K562 (cell line): Measurements from ENCODE around the genes RSRP1 and MTFR1L.

DNA sequence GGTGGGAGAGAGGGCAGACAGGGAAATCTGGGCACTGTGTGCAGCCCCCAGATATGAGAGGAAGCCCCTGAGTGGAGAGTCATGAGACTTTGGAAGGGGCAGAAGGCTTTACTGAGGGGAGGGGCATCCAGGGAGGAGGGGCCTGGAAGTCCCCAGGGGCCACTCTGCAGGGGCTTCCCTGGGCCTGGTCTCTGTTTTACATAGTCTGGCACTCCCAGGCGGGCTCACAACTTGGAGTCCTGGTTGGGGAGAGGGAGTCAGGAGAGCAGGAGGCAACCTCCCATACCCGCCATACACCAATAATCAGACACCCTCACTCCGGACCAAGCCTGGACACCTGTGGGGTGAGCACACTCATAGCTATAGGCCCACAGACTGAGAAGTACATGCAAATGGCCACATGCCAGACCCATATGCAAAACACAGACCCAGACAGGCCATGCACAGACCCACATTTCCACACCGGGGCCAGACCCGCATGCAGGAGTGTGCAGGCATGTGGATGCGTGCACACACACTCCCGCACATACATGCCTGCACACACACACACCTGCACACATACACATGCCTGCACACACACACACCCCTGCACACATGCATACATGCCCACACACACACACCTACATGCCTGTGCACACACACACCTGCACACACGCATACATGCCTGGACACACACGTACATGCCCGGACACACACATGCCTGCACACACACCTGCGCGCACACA lies 89.3 kb upstream of the RUNX3 start:
- RAMPAGE, long total RNA, result no peak
- RRBS, result no CpG with 5 or more reads among the region's 12 CpGs
PRO-cap:
- standard, result no peak
- CoPRO, capped RNA only, 2 experiments, result no peak in any of the 2 experiments
- CoPRO, capped and uncapped RNA, 2 experiments, result no peak in any of the 2 experiments
- CoPRO, uncapped RNA only, 2 experiments, result no peak in any of the 2 experiments
CAGE:
- cytosol, long polyA plus RNA, result no peak
- long polyA plus RNA, result no peak
- nucleolus, long total RNA, result no peak
- nucleus, long polyA plus RNA, result no peak

DNA sequence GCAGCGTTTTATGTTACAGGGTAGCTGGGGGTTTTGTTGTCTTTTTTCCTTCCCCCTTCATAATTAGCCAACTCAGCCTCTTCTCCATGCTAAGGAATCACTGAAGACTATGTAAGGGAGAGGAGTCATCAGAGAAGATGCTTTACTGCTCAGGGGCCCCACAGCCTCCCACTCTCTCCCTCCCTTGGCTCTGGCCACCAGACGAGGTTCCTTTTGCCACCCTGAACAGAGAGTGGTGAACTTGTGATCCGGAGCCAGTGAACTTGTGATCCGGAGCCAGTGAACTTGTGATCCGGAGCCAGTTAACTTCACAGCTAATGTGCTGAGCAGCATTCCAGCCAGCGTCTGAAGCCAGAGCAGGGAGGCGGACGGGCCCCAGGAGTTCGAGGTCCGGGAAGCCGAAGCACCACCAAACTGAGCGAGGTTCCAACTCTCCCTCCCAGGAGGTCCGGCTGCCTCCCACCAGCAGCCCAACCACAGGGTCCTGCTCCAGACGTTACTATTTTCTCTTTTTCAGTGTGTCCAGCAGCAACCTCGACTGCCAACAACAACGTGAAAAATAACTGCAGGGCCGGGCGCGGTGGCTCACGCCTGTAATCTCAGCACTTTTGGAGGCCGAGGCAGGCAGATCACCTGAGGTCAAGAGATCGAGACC lies 85.9 kb downstream of the SYF2 start:
- RAMPAGE, long total RNA, result no peak
- RRBS, result 6% methylated on average over 8 of the region's 22 CpGs
PRO-cap:
- standard, result no peak
- CoPRO, capped RNA only, 2 experiments, result no peak in any of the 2 experiments
- CoPRO, capped and uncapped RNA, 2 experiments, result no peak in any of the 2 experiments
- CoPRO, uncapped RNA only, 2 experiments, result no peak in any of the 2 experiments
CAGE:
- cytosol, long polyA plus RNA, result no peak
- long polyA plus RNA, result no peak
- nucleolus, long total RNA, result no peak
- nucleus, long polyA plus RNA, result no peak

- RAMPAGE, long total RNA, result no peak
PRO-cap:
- standard, result no peak
- CoPRO, capped RNA only, 2 experiments, result no peak in any of the 2 experiments
- CoPRO, capped and uncapped RNA, 2 experiments, result no peak in any of the 2 experiments
- CoPRO, uncapped RNA only, 2 experiments, result no peak in any of the 2 experiments
CAGE:
- cytosol, long polyA plus RNA, result no peak
- long polyA plus RNA, result no peak
- nucleolus, long total RNA, result no peak
- nucleus, long polyA plus RNA, result start-site peak on the minus strand at chr1:25242294-25242394, 301 and 199 reads in 2 replicates
Measured at GRCh38 chr1:25242081-25242589, 5.1 kb downstream of the RSRP1 start.

- RAMPAGE, long total RNA, result start-site peak on the minus strand at chr1:25247451-25247513, 1,493 and 244 reads in 2 replicates
- RRBS, result 2% methylated on average over 6 of the region's 29 CpGs
PRO-cap:
- standard, result bidirectional peak, plus-strand start at chr1:25247725, minus-strand start at chr1:25247454
- CoPRO, capped RNA only, 2 experiments, result peak in 2 of 2 experiments; most common minus-strand start chr1:25247454 (in 2)
- CoPRO, capped and uncapped RNA, 2 experiments, result peak in 2 of 2 experiments; most common minus-strand start chr1:25247454 (in 2)
- CoPRO, uncapped RNA only, 2 experiments, result peak in 2 of 2 experiments; most common minus-strand start chr1:25247454 (in 2)
CAGE:
- cytosol, long polyA plus RNA, result start-site peak on the minus strand at chr1:25247453-25247457, 244 and 106 reads in 2 replicates
- long polyA plus RNA, result no peak
- nucleolus, long total RNA, result no peak
- nucleus, long polyA plus RNA, result start-site peak on the minus strand at chr1:25247452-25247496, 1,588 and 3,072 reads in 2 replicates
Measured at GRCh38 chr1:25247255-25247585, at the start of gene RSRP1. Gene RSRP1 (minus strand): TSS chr1:25247454.

DNA sequence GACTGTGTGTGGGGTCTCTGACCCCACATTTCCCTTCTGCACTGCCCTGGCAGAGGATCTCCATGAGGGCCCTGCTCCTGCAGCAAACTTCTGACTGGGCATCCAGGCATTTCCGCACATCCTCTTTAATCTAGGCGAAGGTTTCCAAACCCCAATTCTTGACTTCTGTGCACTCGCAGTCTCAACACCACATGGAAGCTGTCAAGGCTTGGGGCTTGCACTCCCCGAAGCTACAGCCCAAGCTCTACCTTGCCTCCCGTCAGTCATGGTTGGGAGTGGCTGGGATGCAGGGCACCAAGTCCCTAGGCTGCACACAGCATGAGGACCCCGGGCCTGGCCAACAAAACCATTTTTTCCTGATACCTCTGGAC lies 8.1 kb upstream of the RHD start:
- RAMPAGE, long total RNA, result no peak
- RRBS, result no CpG with 5 or more reads among the region's 6 CpGs
PRO-cap:
- standard, result no peak
- CoPRO, capped RNA only, 2 experiments, result no peak in any of the 2 experiments
- CoPRO, capped and uncapped RNA, 2 experiments, result no peak in any of the 2 experiments
- CoPRO, uncapped RNA only, 2 experiments, result no peak in any of the 2 experiments
CAGE:
- cytosol, long polyA plus RNA, result no peak
- long polyA plus RNA, result no peak
- nucleolus, long total RNA, result no peak
- nucleus, long polyA plus RNA, result no peak

DNA sequence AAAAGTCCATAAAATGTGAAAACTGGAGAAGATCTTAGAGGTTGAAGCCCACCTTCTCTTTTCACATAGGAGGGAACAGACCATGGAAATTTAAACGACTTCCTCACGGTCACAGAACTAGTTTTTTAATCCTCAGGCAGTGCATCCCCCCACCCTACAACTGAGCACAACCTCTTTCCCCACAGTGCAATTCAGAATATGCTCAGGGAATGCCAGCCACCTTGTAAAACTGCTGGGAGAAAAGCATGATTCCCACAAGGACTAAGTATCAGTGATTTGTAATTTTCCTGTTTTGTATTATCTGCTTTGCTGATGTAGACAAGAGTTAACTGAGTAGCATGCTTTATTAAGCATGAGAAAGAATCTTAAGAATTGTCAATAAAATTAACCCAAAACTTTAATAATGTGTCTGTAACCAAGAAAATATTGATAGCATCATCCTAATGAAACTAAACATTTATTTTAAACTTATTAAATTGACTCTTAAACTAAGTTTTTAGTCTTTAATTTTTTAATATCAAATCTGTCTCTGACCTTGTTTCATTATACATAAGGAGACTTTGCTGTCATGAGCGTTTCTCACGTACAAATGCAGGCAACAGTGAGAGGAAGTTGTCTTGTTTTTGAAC lies 23.9 kb downstream of the TMEM50A start:
- RAMPAGE, long total RNA, result no peak
- RRBS, result no CpG with 5 or more reads among the region's 4 CpGs
PRO-cap:
- standard, result no peak
- CoPRO, capped RNA only, 2 experiments, result no peak in any of the 2 experiments
- CoPRO, capped and uncapped RNA, 2 experiments, result no peak in any of the 2 experiments
- CoPRO, uncapped RNA only, 2 experiments, result no peak in any of the 2 experiments
CAGE:
- cytosol, long polyA plus RNA, result no peak
- long polyA plus RNA, result no peak
- nucleolus, long total RNA, result no peak
- nucleus, long polyA plus RNA, result no peak

GRCh38 chr1:25425302-25426217 lies 4.9 kb upstream of the RHCE start:
- RAMPAGE, long total RNA, result no peak
- RRBS, result no CpG with 5 or more reads among the region's 14 CpGs
PRO-cap:
- standard, result no peak
- CoPRO, capped RNA only, 2 experiments, result no peak in any of the 2 experiments
- CoPRO, capped and uncapped RNA, 2 experiments, result no peak in any of the 2 experiments
- CoPRO, uncapped RNA only, 2 experiments, result no peak in any of the 2 experiments
CAGE:
- cytosol, long polyA plus RNA, result no peak
- long polyA plus RNA, result no peak
- nucleolus, long total RNA, result no peak
- nucleus, long polyA plus RNA, result no peak

DNA sequence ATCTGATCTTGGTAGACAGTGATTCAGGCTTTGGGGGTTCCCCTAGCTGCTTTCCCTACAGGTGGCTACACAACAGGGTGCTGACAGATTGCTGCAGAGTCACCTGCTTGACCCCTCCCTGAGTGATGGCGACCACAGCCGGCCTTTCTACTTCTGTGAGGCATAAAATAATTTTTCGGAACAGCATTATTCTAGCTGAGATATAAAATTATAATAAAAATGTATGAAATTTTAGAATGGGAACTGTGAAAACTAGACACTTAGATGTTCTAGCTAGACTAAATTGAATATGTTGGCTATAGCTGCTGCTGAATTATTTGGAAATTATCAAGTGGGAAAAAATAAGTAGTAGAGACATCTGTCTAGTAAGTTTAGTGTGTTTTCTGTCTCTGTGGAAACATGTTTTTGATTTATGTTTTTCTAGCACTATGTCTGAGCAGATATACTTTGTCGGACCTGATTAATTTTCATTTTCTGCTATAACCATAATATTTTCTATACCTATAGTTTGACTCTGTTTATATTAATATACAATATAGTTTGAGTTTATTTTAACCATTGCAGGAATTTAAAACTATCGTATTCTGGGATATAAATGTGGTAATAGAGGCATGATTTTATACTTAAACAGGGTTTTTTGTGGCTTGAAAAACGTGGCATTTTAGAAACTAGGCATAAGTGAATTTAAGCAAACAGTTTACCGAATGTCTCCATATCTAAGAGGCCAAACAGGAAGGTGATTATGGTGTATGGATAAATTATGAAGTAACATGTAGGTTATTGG lies 42.2 kb downstream of the MACO1 start:
- RAMPAGE, long total RNA, result no peak
- RRBS, result no CpG with 5 or more reads among the region's 7 CpGs
PRO-cap:
- standard, result no peak
- CoPRO, capped RNA only, 2 experiments, result no peak in any of the 2 experiments
- CoPRO, capped and uncapped RNA, 2 experiments, result no peak in any of the 2 experiments
- CoPRO, uncapped RNA only, 2 experiments, result no peak in any of the 2 experiments
CAGE:
- cytosol, long polyA plus RNA, result no peak
- long polyA plus RNA, result no peak
- nucleolus, long total RNA, result no peak
- nucleus, long polyA plus RNA, result no peak

- RAMPAGE, long total RNA, result no peak
PRO-cap:
- standard, result no peak
- CoPRO, capped RNA only, 2 experiments, result no peak in any of the 2 experiments
- CoPRO, capped and uncapped RNA, 2 experiments, result no peak in any of the 2 experiments
- CoPRO, uncapped RNA only, 2 experiments, result peak in 1 of 2 experiments; most common plus-strand start chr1:25476523 (in 1)
CAGE:
- cytosol, long polyA plus RNA, result no peak
- long polyA plus RNA, result no peak
- nucleolus, long total RNA, result no peak
- nucleus, long polyA plus RNA, result no peak
Measured at GRCh38 chr1:25476204-25476610, 45.5 kb downstream of the MACO1 start.

DNA sequence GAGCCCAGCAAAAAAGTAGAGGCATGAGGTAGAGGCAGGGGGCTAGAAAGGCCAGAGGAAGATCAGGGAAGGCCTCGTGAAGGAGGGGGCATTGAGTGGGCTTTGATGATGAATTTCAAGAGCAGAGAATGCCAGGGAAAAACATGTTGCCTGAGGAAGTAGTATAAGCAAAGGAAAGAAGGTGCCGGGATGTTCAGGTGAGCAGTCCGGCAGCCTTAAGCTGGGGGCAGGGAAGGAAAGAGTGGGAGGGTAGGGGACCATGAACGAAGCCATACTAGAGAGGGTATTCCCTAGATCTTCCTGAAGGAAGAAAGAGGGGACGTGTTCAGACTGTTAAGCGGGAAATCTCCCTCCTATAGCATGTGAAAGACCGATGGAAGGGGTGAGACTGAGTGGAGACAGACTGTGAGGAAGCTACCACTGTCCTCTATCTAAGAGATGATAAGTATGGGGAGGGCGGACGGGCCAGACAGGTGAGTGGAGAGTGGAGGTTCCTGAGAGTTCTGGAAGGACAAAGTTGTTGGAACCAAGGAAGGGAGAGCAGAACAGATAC lies 49.1 kb upstream of the LDLRAP1 start:
- RAMPAGE, long total RNA, result no peak
- RRBS, result no CpG with 5 or more reads among the region's 9 CpGs
PRO-cap:
- standard, result no peak
- CoPRO, capped RNA only, 2 experiments, result no peak in any of the 2 experiments
- CoPRO, capped and uncapped RNA, 2 experiments, result no peak in any of the 2 experiments
- CoPRO, uncapped RNA only, 2 experiments, result no peak in any of the 2 experiments
CAGE:
- cytosol, long polyA plus RNA, result no peak
- long polyA plus RNA, result no peak
- nucleolus, long total RNA, result no peak
- nucleus, long polyA plus RNA, result no peak

- RAMPAGE, long total RNA, result no peak
- RRBS, result no CpG with 5 or more reads among the region's 10 CpGs
PRO-cap:
- standard, result no peak
- CoPRO, capped RNA only, 2 experiments, result no peak in any of the 2 experiments
- CoPRO, capped and uncapped RNA, 2 experiments, result no peak in any of the 2 experiments
- CoPRO, uncapped RNA only, 2 experiments, result peak in 1 of 2 experiments; most common plus-strand start chr1:25559441 (in 1)
CAGE:
- cytosol, long polyA plus RNA, result no peak
- long polyA plus RNA, result no peak
- nucleolus, long total RNA, result no peak
- nucleus, long polyA plus RNA, result no peak
Measured at GRCh38 chr1:25559009-25559718, 15.8 kb downstream of the LDLRAP1 start.

GRCh38 chr1:25559921-25560558 lies 16.6 kb downstream of the LDLRAP1 start:
- RAMPAGE, long total RNA, result no peak
- RRBS, result no CpG with 5 or more reads among the region's 10 CpGs
PRO-cap:
- standard, result no peak
- CoPRO, capped RNA only, 2 experiments, result no peak in any of the 2 experiments
- CoPRO, capped and uncapped RNA, 2 experiments, result no peak in any of the 2 experiments
- CoPRO, uncapped RNA only, 2 experiments, result no peak in any of the 2 experiments
CAGE:
- cytosol, long polyA plus RNA, result no peak
- long polyA plus RNA, result no peak
- nucleolus, long total RNA, result no peak
- nucleus, long polyA plus RNA, result no peak

GRCh38 chr1:25675824-25676425 lies 59.3 kb downstream of the MAN1C1 start:
- RAMPAGE, long total RNA, result no peak
- RRBS, result no CpG with 5 or more reads among the region's 10 CpGs
PRO-cap:
- standard, result no peak
- CoPRO, capped RNA only, 2 experiments, result no peak in any of the 2 experiments
- CoPRO, capped and uncapped RNA, 2 experiments, result no peak in any of the 2 experiments
- CoPRO, uncapped RNA only, 2 experiments, result no peak in any of the 2 experiments
CAGE:
- cytosol, long polyA plus RNA, result no peak
- long polyA plus RNA, result no peak
- nucleolus, long total RNA, result no peak
- nucleus, long polyA plus RNA, result no peak

- RAMPAGE, long total RNA, result start-site peak on the minus strand at chr1:25819835-25819917, 46 and 45 reads in 2 replicates; start-site peak on the plus strand at chr1:25819953-25820029, 1,278 and 611 reads in 2 replicates
- RRBS, result 1% methylated on average over 34 of the region's 98 CpGs
PRO-cap:
- standard, result bidirectional peak, plus-strand start at chr1:25820049, minus-strand start at chr1:25819881
- CoPRO, capped RNA only, 2 experiments, result peak in 2 of 2 experiments; most common plus-strand start chr1:25820084 (in 2); most common minus-strand start chr1:25819900 (in 2)
- CoPRO, capped and uncapped RNA, 2 experiments, result peak in 2 of 2 experiments; most common plus-strand start chr1:25820032 (in 1); most common minus-strand start chr1:25819779 (in 1)
- CoPRO, uncapped RNA only, 2 experiments, result peak in 2 of 2 experiments; most common plus-strand start chr1:25820032 (in 1); most common minus-strand start chr1:25820262 (in 2)
CAGE:
- cytosol, long polyA plus RNA, result start-site peak on the plus strand at chr1:25819931-25820193, 854 and 408 reads in 2 replicates
- long polyA plus RNA, result start-site peak on the plus strand at chr1:25819976-25819991, 168 and 366 reads in 2 replicates
- nucleolus, long total RNA, result no peak
- nucleus, long polyA plus RNA, result start-site peak on the plus strand at chr1:25819964-25820893, 754 and 1,204 reads in 2 replicates
Measured at GRCh38 chr1:25819493-25820524, at the start of gene MTFR1L. Gene MTFR1L (plus strand): TSS chr1:25819954.

GRCh38 chr1:25879378-25879991 lies 4.0 kb upstream of the PAQR7 start:
- RAMPAGE, long total RNA, result no peak
- RRBS, result no CpG with 5 or more reads among the region's 3 CpGs
PRO-cap:
- standard, result bidirectional peak, plus-strand start at chr1:25879841, minus-strand start at chr1:25879765
- CoPRO, capped RNA only, 2 experiments, result no peak in any of the 2 experiments
- CoPRO, capped and uncapped RNA, 2 experiments, result no peak in any of the 2 experiments
- CoPRO, uncapped RNA only, 2 experiments, result no peak in any of the 2 experiments
CAGE:
- cytosol, long polyA plus RNA, result no peak
- long polyA plus RNA, result no peak
- nucleolus, long total RNA, result no peak
- nucleus, long polyA plus RNA, result no peak

DNA sequence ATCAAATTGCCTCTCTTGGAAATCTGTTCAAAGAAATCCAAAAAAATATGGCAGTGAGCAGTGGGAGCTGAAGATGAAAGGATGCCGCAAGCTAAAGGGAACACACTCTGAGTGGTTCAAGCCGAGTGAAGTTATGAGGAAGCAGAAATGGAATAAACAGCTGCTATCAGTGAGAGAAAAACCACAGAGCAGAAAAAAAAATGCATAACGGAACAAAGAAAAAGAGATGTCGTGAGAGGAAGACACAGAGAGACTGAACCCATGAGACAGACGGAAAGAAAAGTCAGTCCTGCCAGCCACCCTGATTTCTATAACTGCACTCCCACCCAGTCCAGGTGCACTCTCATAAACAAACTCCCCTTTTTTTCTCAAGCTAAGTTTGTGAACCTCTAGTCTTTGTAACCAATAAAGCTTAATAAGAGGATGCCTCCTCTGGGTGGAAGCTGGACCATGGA lies 26.5 kb downstream of the PAFAH2 start:
- RAMPAGE, long total RNA, result no peak
- RRBS, result no CpG with 5 or more reads among the region's 5 CpGs
PRO-cap:
- standard, result no peak
- CoPRO, capped RNA only, 2 experiments, result no peak in any of the 2 experiments
- CoPRO, capped and uncapped RNA, 2 experiments, result no peak in any of the 2 experiments
- CoPRO, uncapped RNA only, 2 experiments, result no peak in any of the 2 experiments
CAGE:
- cytosol, long polyA plus RNA, result no peak
- long polyA plus RNA, result no peak
- nucleolus, long total RNA, result no peak
- nucleus, long polyA plus RNA, result no peak

DNA sequence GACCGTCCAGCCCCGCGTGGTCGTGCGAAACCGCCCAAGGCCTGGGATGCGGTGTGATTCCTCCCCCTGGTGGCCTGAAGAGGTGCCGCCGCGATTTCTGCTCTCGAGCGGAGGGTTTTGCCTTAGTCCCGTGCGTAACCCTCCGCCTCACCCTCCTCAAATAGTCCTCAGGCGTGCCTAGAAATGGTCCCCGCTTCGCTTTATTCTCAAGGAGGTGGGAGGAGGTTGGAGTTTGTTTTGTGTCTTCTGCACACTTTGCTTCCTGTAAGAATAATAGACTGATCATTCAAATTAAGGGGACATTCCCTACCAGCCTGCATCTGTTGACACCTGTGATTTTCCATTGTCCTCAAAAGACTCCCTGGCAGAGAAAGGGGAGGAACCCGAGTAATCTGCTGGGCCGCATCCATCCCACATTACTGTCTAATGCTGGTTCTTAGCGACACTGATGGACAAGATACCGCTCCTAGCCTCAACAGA lies 423 bp upstream of the PAFAH2 start:
- RAMPAGE, long total RNA, result no peak
- RRBS, result no CpG with 5 or more reads among the region's 22 CpGs
PRO-cap:
- standard, result bidirectional peak, plus-strand start at position 159 of the sequence, minus-strand start outside the sequence
- CoPRO, capped RNA only, 2 experiments, result peak in 2 of 2 experiments; most common plus-strand start position 159 of the sequence (in 2)
- CoPRO, capped and uncapped RNA, 2 experiments, result peak in 2 of 2 experiments; most common plus-strand start position 85 of the sequence (in 1)
- CoPRO, uncapped RNA only, 2 experiments, result no peak in any of the 2 experiments
CAGE:
- cytosol, long polyA plus RNA, result no peak
- long polyA plus RNA, result no peak
- nucleolus, long total RNA, result no peak
- nucleus, long polyA plus RNA, result no peak

- RAMPAGE, long total RNA, result no peak
- RRBS, result 76% methylated on average over 6 of the region's 16 CpGs
PRO-cap:
- standard, result no peak
- CoPRO, capped RNA only, 2 experiments, result no peak in any of the 2 experiments
- CoPRO, capped and uncapped RNA, 2 experiments, result no peak in any of the 2 experiments
- CoPRO, uncapped RNA only, 2 experiments, result no peak in any of the 2 experiments
CAGE:
- cytosol, long polyA plus RNA, result no peak
- long polyA plus RNA, result no peak
- nucleolus, long total RNA, result no peak
- nucleus, long polyA plus RNA, result no peak
Measured at GRCh38 chr1:26022943-26023435, 1.4 kb downstream of the EXTL1 start.